ENCODE measurements around a stretch of chr10.

DNA sequence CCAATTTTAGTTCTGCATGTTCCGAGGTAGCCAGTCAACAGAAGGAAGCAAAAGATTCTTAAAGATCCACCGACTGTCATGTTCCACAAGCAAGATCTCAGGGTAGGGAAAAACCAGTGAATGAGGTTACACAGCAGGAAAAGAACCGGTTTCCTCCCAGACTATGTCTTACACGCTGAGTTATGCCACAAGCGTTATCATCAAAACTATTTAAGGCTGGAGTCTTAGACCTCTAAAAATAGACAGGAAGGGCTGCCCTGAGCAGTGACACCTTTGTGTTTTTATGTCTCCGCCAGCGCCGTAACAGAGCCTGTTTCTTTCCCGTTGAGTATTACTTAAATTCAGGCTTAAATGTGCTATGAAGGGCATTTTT is 48.3 kb downstream of the PROSER2 start:
- PRO-cap, result no peak
- RAMPAGE, long total RNA, result no peak

DNA sequence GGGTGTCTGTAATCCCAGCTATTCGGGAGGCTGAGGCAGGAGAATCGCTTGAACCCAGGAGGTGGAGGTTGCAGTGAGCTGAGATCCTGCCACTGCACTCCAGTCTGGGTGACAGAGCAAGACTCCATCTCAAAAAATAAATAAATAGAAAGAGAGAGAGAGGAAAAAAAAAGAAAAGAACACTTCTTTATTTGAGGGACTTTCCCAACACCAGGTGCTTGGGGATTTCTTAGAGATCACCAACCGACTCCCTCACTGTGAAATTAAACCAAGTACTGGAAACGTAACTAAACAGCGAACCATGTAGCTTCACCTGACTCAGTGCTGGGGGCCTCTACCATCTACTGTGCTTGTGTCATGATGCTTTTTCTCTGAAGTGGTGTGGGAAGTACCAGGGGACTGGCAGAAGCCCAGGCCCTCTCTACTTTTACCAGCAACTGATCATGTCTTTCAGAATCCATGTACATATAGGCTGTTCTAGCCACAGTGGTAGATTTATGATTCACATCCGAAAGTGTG is 6.9 kb upstream of the SEC61A2 start:
- PRO-cap, result no peak
- RAMPAGE, long total RNA, result no peak

- PRO-cap, result no peak
- RAMPAGE, long total RNA, result no peak
These were observed 74.9 kb downstream of the CDC123 start for GRCh38 chr10:12270814-12271361.

DNA sequence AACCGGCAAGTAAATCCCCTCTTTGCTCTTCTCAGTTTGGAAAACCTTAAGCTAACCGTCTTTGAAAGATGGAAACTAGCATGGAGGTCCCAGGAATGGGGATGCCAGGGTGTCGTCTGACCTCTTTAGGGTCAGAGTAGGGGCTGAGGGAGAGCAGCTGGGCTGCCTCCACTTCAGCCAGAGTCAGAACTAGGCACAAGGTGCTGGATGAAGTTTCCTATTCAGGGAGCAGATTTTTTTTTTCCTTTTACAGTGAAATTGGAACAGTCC is 1.3 kb upstream of the CAMK1D start:
- PRO-cap, result no peak
- RAMPAGE, long total RNA, result no peak

- PRO-cap, result unidirectional peak, plus-strand start at chr10:12605656; unidirectional peak, plus-strand start at chr10:12605936; bidirectional peak, plus-strand start at chr10:12606195, minus-strand start at chr10:12606064
- RAMPAGE, long total RNA, result no peak
These were observed 256.5 kb downstream of the CAMK1D start for GRCh38 chr10:12605494-12606522.

GRCh38 chr10:12707268-12708051 is 294.1 kb downstream of the CCDC3 start:
- PRO-cap, result no peak
- RAMPAGE, long total RNA, result no peak

- PRO-cap, result no peak
- RAMPAGE, long total RNA, result no peak
These were observed 171.3 kb downstream of the CCDC3 start for GRCh38 chr10:12830053-12830849.

DNA sequence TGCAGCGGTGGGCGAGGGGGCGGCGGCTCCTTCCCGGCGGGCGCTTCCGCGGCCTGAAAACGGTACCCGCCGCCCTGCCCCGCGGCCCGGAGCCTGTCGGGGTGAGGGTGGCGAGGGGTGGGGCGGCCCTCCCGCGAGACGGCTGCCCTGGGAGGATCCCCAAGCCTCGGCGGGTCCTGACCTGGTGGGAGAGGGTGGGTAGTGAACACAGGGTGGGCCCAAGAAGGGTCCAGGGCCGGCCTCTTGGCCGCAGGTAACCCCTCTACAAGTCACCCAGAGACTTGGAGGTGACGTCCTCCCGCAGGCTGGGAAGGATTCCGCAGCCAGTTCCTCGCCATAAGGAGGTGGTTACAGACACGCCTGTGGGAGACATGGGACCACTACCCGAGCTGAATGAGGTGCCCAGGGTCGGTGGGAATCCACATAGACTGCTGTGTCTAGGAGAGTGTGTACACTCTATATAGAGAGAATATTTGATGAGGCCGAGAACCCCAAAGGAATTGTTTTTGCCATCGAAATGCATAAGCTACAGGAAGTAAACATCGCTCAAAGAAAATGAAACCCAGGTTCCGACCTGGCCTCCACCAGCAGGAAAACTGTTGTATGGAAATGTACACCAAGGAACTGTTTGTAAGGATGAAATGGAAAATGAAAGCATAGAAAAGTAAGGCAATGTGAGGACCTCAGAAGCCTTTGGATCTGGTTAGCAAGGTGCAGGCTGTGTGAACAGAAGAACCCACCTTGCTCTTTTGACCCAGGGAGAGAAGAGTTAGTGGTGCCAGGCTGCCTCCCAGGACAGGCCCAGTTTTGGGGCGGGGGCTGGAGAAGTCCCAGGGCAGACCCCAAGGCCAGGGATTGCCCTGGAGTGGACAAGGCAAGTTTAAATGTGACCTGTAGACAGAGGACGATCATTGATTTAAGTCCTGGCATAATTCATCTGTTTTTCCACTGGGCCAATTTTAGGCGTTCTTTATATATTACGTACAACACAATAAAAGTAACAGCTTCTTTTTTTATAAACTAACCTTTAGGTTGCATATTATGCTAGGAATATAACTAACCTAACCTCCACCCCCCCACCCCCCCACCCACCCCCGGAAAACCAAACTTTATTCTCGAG is 719 bp downstream of the OPTN start:
- PRO-cap, result no peak
- RAMPAGE, long total RNA, result no peak

DNA sequence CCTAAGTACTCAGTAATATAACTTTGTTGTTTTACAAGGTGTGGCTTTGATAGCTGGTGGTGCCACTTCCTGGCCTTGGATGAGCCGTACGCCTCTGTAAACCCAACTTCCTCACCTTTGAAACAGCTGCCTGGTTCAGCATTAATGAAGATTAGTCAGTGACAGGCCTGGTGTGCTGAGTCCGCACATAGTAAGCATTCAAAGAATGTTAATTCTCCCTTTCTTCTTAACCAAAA is 8.1 kb downstream of the OPTN start:
- PRO-cap, result no peak
- RAMPAGE, long total RNA, result no peak

- PRO-cap, result no peak
- RAMPAGE, long total RNA, result no peak
These were observed 23.6 kb downstream of the MCM10 start for GRCh38 chr10:13184734-13185593.

GRCh38 chr10:13288080-13288711 is 11.7 kb downstream of the PHYH start:
- PRO-cap, result no peak
- RAMPAGE, long total RNA, result no peak

DNA sequence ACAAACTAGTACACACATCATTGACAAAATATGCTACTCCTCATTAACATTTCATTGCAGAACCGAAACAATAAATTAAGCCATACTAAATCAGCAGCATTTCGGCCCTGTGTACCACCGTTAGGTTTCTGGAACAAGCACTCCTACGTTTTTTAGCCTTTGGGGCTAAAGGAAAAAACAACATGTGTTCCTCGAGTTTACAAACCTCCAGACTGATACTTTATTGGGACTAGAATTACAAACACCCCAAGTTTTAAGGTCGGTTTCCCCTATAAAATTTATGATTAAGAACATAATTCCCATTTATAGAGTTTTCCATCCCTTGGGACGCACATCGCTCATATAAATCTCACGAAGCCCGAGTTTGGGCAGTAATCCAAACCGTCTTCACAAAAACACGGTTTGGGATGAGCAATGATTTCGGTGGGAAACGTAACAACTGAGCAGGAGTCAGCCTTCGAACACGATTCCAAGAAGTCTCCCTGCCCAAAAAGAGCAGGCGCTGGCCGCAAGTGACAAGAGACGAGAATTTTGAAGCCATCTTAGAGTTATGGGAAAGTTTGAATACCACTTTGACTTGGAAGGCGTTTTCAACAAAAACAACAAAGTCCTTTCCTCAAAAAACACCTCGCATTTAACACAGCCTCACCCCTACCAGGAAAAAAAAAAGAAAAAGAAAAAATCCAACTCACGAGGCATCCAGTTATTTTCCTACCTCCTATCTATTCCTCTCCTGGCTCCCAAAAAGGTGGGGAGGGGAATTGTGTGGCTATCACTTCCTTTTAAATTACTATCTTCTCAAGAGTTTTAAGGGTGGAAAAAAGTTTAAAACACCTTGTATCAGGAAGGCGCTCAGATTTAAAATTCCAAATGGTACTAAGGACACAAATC is 1.8 kb downstream of the SEPHS1 start:
- PRO-cap, result no peak
- RAMPAGE, long total RNA, result no peak

- PRO-cap, result no peak
- RAMPAGE, long total RNA, result no peak
These were observed 88.5 kb downstream of the BEND7 start for GRCh38 chr10:13440194-13440746.

- PRO-cap, result no peak
- RAMPAGE, long total RNA, result no peak
These were observed 15.6 kb downstream of the BEND7 start for GRCh38 chr10:13513292-13513556.

DNA sequence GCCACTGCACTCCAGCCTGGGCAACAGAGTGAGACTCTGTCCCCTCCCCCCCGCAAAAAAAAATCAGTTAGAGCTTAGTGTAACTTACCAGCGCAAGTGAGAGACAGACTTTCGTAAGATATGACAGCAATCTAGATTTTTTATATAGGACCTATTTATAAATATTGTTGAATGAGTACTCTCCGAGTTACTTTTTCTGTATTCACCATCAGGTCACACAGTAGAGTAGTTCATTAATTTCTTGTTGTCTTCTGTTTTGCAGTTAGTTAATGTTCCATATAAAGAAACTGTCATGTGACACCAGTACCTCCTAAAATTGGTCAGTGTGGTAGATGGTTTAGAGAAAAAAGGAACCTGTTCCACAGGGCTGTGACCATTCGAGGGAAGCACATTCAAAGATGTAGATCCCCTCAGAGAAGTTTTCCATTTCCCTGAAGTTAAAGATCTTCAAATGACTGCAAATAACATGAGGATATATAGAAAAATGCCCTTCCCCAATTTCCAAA is 45.6 kb downstream of the PRPF18 start:
- PRO-cap, result no peak
- RAMPAGE, long total RNA, result no peak

DNA sequence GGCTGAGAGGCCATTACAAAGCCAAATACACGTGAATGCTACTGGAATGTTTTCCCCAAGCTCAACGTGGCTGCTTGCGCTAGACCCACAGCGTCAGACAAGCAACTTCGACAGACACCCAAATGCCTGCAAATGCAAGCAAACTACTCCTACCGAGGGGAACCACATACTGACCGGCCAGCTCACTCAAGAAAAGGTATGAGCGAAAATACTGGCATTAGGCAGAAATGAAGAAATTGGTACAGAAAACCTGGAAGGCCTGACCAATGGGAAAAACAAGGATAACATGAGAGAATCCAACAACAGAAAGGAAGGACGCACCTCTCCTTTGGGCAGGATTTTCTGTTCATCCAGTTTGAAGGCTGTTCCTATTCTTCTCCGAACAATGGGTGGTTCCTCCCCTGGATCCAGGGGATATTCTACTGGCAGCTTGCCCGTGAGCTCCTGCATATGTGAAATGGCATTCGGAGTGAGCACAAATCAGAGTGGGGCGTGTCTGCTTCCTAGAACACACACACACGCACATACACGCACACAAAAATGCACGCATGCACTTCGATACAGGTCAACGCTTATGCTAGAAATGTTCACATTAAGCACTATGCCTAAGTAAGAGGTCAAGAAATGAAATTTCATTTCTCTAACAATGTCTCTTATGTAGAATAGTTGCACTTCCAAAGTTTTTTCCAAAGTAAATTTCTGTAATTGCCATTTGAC is 83.5 kb downstream of the PRPF18 start:
- PRO-cap, result no peak
- RAMPAGE, long total RNA, result no peak

DNA sequence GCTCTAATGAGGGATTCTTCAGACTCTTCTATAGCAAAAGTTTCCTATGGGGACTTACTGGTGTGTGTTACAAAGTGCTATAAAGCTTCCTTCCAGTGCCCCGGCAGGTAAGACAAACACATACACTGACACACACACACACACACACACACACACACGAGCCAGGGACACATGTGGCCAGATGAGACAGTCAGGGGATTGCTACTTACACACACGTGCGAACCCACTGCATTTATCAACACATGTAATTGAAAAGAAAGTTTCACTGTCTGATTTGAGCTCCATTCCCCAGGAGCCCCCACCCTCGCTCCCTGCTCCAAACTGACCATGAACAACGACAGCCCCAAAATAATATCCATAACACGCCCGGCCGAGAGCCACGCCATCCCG is 119.9 kb downstream of the PRPF18 start:
- PRO-cap, result no peak
- RAMPAGE, long total RNA, result no peak

- PRO-cap, result no peak
- RAMPAGE, long total RNA, result no peak
These were observed 234.2 kb downstream of the PRPF18 start for GRCh38 chr10:13820921-13821423.

- PRO-cap, result no peak
- RAMPAGE, long total RNA, result no peak
These were observed 267.1 kb downstream of the PRPF18 start for GRCh38 chr10:13853794-13854284.

DNA sequence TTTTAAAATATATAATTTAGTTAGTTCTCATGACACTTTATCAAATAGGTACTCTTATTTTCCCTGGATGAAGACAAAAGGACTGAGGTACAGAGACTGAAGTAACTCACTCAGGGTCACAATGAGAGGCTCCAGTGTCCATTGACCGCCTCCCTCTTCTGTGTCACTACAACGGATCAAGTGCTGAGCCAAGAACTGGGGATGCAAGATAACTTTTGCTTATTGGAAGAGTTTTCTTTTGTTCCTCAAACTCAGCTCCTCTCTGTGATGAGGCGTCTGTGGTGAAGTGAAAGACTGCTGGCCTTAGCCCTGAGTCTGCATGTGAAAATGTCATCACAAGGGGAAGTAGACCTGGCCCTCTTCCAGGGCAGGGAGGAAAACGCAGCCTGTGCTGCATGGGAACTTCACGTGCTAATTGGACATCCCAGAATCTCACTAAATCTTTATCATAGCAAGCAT is 314.9 kb downstream of the FRMD4A start:
- PRO-cap, result no peak
- RAMPAGE, long total RNA, result no peak

Measured in OCI-LY7 (cell line).